ENCODE measurements around a stretch of chr7.

- RRBS: no CpG with 5 or more reads among the region's 16 CpGs
Measured at GRCh38 chr7:151404252-151404941, 5.4 kb downstream of the WDR86 start.

DNA sequence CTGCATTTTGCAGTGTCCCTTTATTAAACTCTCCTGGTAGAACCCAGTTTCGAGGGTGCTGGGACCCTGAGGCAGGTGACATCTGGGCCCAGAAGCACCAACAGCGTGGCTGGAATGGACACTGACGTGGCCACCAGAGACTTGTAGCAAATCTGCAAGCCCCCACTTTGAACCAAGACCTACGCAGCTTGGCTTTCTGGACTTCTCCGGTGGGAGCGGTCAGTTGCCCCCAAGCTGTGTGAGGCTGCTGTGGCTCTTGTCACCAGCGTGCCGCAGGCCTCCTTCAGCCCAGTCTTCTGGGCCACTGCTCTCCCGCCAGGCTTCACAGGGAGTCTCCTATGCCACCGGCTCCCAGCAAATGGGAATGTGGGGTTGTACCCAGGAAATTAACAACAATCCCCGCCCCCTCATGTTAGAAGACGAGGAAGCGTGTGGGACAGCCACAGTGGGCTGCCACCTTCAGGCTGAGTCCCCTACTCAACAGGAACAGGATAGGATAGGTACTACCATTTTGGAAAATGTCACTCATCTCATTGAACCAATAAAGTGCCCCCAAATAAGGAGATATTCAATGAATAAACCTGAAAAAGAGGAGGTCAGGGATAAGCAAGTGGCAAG, 4.3 kb downstream of the WDR86 start:
- RRBS: 85% methylated on average over 4 of the region's 13 CpGs

DNA sequence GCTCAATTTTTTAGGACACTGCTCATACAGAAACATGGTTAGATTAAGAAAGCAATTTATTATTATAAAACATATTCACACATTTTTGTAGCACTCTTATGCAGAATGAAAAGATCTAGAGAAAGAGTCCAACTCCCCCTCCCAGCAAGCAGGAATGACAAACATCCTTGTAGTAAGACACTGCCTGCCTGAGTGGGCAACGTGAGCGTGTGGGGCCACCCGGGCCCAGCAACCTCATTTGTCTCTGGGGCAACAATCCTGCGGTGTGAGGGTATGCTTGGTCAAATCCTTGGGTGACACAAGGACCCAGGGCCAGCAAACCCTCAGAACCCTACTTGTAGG, 10.8 kb downstream of the RHEB start:
- RRBS: no CpG with 5 or more reads among the region's 4 CpGs

DNA sequence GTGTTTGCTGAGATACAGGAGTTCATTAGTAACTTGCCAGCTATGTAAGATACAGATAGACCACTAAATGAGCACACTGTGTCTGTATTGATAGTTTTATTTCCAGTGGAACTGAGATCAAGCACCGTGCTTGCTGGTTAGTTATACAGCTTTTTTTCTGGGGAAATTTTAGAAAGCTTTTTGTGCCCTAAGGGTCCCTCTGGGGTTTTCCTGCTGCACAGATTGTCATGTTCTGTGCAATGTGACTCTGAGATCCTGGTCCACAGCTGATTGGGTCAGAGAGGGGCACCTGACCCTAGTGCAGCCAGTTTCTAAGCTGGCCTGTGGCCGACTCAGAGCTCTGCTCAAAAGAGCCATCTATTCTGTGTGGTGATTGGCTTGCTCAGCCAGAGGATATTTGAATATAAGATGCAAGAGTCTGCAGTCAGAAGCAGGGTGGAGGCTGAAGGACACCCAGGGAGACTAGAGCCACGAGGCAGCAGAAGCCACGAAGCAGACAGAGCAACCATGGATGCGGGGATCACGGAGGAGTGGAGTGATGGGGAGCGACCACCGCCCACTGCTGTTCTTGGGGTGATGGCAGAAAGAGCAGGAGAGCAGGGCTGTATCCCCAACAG, 19.3 kb upstream of the RHEB start:
- RRBS: no CpG with 5 or more reads among the region's 8 CpGs

- RRBS: no CpG with 5 or more reads among the region's 10 CpGs
Measured at GRCh38 chr7:151629217-151629594, 109.5 kb upstream of the RHEB start.

- RRBS: no CpG with 5 or more reads among the region's 13 CpGs
Measured at GRCh38 chr7:151630875-151631458, 111.3 kb upstream of the RHEB start.

GRCh38 chr7:151632054-151632689, 112.5 kb upstream of the RHEB start:
- RRBS: 1% methylated on average over 47 of the region's 91 CpGs

GRCh38 chr7:151632690-151632800, 112.8 kb upstream of the RHEB start:
- RRBS: no CpG with 5 or more reads among the region's 5 CpGs

DNA sequence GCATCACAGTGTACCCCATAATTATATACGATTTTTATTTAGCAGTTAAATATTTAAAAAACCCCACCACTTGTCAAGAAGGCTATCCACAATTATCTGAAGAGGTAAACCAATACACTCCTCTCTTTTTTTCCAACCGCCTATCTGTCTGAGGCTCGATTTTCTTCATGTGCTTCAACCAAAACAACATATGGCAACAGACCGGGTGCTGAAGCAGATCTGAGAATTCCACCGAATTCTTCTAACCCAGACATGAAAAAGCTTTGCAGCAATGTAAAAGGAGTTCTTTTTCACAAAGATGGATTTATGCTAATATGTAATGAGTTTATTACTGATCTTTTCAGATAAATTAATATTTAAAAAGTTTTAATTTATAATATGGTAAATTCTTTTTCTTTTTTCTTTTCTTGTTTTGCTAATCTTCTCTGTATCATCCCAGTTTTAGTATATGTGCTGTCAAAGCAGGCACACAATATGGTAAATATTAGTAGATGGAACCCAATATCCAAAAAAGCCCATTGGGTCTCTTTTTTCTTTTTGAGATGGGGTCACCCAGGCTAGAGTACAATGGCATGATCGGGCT, 132.5 kb upstream of the RHEB start:
- RRBS: no CpG with 5 or more reads among the region's 6 CpGs

GRCh38 chr7:151694425-151695569, 175.1 kb upstream of the RHEB start:
- RRBS: 78% methylated on average over 3 of the region's 20 CpGs

GRCh38 chr7:151708699-151709041, 168.2 kb downstream of the PRKAG2 start:
- RRBS: no CpG with 5 or more reads among the region's 6 CpGs

- RRBS: no CpG with 5 or more reads among the region's 18 CpGs
Measured at GRCh38 chr7:151719405-151720778, 157.0 kb downstream of the PRKAG2 start.

- RRBS: no CpG with 5 or more reads among the region's 39 CpGs
Measured at GRCh38 chr7:151744905-151746194, 131.6 kb downstream of the PRKAG2 start.

DNA sequence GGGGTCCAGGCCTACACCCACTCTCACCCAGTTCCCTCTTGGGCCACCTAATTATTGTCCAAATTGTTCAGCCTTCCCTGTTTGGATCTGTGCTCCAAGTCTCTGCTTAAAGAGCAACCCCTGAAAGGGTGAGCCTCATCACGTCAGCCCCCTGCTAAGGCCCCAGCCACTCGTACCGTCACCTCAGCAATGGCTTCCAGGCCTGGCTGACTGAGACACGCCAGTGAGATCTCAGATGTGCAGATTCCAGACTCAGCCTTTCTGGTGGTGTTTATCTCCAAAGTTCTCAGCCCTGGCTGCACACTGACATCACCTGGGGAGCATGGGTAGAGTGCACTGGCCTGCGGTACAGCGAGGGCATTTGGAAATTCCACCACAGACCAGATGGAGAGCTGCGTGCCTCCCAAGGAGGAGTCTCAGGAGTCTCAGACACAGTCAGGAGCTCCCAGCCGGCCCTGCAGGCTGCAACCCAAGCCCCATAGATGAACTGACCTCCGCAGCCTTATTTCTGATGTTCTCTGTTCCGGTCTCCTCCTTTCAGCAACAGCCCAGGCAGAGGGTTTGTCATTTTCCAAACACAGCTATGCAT, 87.4 kb downstream of the PRKAG2 start:
- RRBS: 80% methylated on average over 3 of the region's 10 CpGs

GRCh38 chr7:151876662-151876995, 286 bp downstream of the PRKAG2 start:
- RRBS: no CpG with 5 or more reads among the region's 29 CpGs

GRCh38 chr7:151965106-151965566, 8.9 kb downstream of the GALNTL5 start:
- RRBS: no CpG with 5 or more reads among the region's 7 CpGs

DNA sequence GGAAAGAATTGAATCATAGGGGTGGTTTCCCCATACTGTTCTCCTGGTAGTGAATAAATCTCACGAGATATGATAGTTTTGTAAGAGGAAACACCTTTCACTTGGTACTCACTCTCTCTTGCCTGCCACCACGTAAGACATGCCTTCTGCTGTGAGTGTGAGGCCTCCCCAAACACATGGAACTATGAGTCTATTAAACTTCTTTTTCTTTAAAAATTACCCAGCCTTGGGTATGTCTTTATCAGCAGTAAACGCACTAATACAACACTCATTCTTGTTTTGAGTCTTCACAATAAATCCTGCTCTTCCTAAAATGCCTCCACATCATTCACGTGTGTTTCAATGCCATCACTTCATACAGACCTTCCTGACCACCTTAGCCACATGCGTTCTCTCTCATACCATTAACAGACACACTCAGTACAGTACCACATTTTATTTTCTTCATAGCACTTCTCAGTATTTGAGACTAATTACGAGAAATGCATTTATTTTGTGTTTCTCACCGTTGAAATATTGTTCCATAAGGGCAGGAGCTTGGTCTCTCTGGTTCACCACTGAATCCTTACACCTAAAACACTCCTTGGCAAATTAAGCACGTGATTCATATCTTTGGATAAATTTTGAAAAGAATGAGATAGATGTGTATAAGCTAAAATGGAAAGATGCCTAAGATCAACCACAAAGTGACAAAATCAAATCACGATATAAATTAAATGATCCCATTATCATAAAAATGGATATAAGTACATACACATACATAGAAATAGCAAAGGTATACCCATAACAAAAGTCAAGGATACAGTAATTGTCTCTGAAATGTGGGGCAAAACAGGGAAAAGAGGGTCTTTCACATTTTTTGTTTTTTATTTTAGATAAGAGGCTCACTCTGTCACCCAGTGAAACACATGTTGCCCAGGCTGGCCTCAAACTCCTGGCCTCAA, 37.8 kb downstream of the KMT2C start:
- RRBS: no CpG with 5 or more reads among the region's 9 CpGs

DNA sequence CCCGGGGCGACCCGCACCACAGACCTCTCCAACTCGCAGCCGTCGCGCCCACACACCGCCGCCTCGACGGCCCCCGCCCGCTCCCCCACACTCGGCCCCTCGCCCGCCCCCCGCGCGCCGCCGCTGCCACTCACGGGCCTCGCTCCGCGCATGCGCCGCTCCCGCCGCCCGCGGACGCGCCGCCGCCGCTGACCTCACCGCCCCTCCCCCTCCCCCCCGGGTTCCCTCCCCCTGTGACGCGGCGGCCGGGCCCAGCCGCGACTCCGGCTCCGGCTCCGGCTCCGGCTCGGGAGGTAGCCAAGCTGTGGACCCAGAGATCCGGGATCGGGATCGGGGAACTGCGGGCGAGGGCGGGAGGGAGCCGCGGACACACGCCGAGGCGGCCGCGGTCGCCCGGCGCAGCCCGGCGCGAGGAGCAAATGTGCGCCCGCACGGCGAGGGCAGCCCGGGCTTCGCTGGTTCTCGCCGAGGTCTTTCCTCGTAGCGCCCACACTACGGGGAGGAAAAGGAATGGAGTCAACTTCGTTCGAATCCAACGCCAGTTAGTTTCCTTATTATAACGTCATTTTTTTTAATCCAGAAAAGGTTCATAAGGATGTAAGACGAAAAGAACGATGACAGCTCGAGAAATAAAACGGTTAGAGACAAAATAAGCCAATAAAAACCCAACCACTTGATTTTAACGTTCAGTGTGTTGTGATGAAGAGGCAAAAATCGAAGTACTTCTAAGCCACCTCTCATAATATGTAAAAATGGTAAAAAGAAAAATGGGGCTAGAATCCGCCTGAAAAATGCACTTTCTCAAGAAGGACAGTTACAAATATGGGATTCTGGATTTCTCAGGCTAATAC, 910 bp upstream of the KMT2C start:
- RRBS: under 1% methylated on average over 14 of the region's 90 CpGs

DNA sequence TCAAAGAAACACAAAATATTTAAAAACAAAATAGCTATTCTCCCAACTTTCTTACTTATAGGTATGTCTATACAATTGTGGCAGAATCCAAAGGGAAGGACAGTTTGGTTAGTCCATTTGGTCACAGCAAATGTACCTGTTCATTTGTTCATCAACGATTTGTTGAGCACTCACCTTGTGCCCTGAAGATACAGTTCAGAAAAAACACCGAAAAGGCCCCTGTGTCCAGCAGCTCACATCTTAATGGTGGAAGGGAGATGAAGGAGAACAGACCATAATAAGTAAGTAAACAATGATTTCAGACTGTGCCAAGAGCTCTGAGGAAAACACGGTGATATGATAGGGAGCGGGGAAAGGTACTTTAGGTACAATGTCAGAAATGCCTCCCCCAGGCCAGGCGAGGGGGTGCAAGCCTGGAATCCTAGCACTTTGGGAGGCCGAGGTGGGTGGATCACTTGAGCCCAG, 24.6 kb upstream of the KMT2C start:
- RRBS: no CpG with 5 or more reads among the region's 6 CpGs

GRCh38 chr7:152675373-152676046, 431 bp downstream of the XRCC2 start:
- RRBS: under 1% methylated on average over 12 of the region's 32 CpGs

All from retinal pigment epithelial cell (primary cell).